Colon Carcinoma Metastatic in the Brain (tissue), 2 donors: ENCODE measurements around a stretch of chr3.

- PRO-cap, 2 experiments, result no peak in any of the 2 experiments
Observed at GRCh38 chr3:23808487-23808973, 2.8 kb downstream of the UBE2E1 start.

GRCh38 chr3:23818420-23818967 lies 12.7 kb downstream of the UBE2E1 start:
- PRO-cap, 2 experiments, result no peak in any of the 2 experiments

DNA sequence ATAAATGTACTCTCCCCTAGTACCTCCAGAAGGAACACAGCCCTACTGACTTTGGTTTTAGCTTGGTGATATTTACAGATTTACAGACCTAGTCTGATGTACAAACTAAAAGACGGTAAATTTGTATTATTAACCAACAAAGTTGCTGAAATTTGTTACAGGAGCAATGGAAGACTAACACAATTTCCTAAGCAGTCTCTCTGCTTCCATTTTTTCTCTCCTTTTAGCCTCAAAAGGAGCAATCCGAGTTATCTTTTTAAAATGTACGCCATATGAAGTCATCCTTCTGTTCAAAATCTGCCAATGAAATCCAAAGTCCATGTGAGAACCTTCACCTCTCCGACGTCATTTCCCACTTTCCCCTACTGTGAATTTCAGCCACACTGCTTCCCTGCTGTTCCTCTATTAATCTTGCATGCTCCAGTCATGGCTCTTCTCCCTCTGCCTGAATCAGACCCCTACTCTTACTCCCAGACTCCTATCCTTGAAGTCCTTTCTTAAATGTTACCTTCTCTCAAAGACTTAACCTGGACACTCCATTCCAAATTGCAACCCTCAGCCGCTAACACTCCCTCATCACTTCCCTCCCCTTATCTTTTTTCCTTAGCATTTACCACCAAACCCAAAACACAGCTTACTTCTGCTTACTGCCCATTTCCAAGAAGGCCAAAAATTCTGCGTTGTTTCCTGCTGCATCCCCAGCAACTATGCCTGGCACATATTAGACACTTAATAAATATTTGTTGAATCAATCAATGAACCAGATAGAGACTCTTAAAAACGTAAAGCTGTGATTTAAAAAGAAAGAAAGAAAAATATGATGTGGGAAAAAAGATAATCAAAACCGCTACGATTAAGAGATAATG lies 1.2 kb downstream of the NKIRAS1 start:
- PRO-cap, 2 experiments, result no peak in any of the 2 experiments

DNA sequence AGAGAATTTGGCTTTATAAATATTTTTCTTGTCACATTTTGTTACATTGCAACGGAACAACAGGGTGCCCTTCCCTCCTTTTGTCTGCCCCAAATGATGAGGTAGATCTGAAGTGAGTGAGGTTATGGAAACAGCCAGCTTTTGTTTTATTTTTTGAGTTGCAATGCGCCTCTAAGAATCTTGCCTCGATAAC lies 1.6 kb downstream of the NR1D2 start:
- PRO-cap, 2 experiments, result no peak in any of the 2 experiments

- PRO-cap, 2 experiments, result no peak in any of the 2 experiments
Observed at GRCh38 chr3:24018701-24019152, 73.6 kb downstream of the NR1D2 start.

- PRO-cap, 2 experiments, result no peak in any of the 2 experiments
Observed at GRCh38 chr3:24100869-24101442, 155.9 kb downstream of the NR1D2 start.

DNA sequence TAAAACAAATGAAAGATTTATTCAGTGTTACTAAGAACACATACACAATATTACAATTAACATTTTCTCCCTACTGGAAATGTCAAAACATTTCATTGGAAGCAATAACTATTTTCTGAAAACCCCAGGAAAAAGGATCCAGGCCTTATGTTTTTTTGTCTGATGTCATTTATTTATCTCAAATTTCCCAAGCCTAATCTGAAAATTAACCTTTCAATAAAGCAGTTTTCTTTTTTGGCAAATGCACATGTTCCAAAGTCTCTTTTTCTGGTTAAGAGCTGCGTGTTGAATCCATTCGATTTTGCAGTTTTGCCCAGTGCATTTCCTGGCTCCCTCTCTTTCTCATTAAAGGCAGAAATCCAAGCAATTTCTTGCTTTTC lies 222.3 kb downstream of the NR1D2 start:
- PRO-cap, 2 experiments, result no peak in any of the 2 experiments

- PRO-cap, 2 experiments, result no peak in any of the 2 experiments
Observed at GRCh38 chr3:24451391-24452118, 43.1 kb downstream of the THRB start.

DNA sequence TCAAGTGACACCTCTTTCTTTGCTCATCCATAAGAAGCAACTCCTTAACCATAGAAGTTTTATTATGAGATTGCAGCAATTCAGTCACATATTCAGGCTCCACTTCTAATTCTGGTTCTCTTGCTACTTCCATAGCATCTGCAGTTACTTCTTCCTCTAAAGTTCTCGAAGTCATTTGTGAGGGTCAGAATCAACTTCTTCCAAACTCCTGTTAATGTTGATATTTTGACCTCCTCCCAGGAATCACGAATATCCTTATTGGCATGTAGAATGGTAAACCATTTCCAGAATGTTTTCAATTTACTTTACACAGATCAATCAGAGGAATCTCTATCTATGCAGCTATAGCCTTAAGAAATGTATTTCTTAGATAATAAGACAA lies 27.5 kb downstream of the THRB start:
- PRO-cap, 2 experiments, result no peak in any of the 2 experiments

- PRO-cap, 2 experiments, result no peak in any of the 2 experiments
Observed at GRCh38 chr3:24485510-24485936, 9.1 kb downstream of the THRB start.

DNA sequence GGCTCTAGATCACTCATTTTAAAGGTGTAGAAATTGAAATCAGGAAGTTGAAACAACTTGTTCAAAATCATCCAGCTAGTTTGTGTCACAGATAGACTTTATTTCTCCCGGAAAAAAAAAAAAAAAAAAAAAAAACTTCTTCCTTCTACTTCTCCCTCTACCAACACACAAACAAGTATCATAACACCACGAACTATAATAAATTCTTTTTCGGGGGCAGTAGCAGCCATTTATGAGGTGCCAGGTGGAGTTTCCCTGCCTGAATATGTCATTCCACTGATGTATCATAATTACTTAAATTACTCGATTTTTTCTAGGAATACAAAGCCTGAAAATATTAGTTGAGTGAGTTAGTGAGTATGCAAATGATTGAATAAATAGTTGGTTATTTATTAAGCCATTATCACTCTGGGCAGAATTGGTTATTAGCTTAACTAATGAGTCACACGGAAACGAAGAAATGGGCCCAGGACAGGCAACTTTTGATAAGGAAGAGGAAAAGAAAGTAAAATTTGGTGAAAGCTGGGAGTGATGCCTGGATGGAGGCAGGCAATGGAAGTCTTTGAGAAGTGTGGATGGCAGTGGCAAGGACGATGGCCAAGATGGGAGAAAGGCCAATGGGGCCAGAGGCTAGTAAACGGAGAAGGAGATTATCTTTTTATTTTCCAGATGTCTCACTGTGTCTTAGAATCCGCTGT lies 315.8 kb upstream of the THRB start:
- PRO-cap, 2 experiments, result no peak in any of the 2 experiments

DNA sequence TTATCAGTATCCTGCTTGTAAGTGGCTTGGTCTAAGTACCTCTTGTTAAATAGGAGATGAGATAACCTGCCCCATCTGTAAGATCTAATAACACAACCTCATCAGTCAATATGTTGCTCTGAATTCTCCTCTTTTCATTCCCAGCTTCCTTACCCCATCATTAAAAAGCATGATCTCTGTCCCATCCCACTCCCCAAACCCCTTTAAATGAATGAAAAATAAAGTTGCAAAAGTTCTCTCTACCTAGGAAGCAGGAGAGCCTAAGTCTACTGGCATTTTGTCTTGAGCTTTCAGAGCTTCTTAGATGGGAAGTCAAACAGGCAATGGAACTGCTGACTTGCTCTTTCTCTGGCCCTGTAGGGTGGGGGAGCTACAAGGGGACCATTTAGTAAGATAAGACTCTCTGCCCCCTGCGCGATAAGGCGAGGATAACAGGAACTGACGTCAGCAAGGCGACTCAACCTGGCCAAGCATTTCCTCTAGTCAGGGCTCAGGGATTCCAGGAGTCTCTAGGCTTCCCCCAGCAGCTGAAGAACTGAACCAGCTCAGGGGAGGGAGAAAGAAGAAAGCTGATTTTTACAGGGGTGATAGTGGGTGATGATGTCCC lies 5.7 kb downstream of the RARB start:
- PRO-cap, 2 experiments, result no peak in any of the 2 experiments

- PRO-cap, 2 experiments, result no peak in any of the 2 experiments
Observed at GRCh38 chr3:25458131-25458482, 30.0 kb downstream of the RARB start.

DNA sequence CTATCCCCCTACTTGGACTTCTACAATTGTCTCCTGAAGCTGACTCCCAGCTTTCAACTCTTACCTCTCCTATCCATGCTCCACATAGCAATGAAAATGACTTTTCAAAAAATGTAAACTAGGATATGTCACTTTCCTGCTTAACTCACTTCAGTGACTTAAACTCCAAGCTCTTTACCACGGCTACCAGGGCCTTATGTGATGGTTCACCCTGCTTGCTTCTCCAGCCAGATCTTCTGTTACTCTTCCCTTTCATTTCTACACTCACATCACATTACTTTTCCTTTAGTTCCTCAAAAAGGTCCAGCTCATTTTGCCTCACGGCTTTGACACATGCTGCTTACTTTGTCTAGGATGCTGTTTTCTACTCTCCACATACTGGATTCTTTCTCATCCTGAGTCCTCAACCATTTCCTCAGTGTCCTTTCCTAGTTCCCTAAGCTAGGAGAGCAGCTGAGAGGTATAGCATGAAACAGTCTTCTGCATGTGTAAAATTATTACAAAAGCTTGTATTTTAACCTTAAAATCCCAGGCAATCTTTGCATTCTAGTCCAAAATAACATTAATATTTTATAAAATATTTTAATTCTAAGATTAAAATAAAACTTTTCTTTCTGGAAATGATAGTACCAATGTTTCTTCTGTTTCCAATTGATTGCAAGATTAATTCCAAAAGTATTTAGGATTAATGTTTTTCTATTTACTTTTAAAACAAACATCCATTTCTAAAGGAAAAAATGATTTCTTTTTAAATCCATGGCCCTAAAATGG lies 53.5 kb downstream of the NGLY1 start:
- PRO-cap, 2 experiments, result no peak in any of the 2 experiments

DNA sequence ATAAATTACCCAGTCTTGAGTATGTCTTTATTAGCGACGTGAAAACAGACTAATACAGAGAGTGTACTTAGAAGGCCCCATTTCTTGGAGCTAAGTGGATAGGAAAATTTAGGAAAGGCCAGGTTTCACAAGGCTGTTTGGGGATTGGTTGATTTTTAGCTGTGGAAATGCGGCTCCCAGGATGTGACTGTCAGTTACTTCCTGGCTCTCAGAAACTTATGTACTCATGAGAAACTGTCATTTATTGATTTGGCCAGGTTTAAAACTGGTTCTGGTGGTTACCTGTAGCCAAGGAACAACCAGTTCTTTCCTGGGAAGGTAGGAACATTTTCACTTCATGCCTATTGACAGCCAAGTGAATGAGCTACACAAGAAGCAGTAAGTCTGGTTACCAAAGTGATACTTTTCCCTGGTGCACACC lies 39.9 kb downstream of the NEK10 start:
- PRO-cap, 2 experiments, result no peak in any of the 2 experiments

DNA sequence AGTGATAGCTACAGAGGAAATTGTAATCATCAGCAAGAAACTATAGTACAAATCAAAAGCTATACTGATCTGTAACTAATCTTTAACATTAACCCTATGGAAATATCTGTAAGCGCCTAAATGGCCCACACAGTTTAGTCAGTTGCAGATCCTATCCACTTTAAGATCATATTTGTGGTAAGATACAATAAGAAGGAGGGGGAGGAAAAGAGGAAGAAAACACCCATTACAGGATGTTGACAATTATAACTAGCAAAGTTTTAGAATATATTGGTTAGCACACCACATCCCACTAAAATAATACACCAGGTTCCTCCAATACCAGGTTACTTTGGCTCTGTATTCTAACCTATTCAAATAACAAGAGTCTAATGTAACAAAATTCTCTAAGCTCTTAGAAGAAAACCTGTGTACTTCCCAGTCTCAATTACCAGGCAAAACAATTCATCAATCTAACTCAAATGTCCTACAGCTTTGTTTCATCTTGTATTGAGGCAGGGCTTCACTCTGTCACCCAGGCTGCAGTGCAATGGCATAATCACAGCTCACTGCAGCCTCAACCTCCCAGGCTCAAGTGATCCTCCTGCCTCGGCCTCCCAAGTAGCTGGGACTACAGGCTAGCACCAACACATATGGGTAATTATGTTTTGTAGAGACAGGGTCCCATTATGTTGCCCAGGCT lies 4.3 kb downstream of the SLC4A7 start:
- PRO-cap, 2 experiments, result no peak in any of the 2 experiments

DNA sequence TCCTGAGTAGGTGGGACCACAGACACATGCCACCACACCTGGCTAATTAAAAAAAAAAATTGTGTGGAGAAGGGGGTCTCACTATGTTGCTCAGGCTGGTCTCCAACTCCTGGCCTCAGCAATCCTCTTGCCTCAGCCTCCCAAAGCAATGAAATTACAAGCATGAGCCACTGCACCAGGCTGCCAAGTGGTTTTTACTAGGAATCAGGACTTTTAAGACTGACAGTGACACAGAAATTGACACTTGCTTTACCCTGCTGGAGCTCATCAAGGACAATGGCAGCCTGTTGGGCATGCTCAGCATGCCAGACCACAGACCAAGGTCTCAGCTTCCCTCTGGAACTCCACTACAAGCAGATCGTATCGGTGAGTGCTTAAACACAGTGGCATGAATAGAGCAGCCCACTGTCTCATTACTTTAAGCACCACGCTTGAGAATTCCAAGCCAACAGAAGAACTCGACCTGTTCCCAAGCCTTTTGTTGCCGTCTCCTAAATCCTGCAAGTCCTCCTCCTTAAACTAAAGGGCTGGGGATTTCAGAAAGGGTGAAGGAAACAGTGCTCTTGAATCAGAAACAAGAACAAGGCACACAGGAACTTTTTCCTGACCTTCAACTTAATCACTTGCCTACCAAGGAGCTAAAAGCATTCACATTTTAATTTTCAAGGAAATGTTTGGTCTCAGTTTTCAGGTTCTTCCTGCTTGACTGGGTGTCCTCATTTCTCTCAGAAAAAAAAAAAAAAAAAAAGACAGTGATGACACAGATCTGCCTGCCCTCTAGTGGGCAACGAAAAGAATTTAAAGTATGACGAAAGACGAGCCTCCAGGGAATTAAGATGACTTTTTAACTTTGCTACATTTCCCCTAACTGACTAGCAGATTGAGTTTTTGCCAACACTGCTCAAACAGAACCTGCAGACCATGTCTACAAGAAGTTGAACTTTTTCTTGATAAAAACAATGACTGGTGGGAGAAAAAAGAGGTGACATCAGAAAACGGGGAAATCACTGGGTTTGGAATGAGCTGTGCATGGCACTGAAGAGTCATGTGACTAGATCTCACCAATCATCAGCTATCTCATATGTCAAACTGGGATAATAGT lies 41.2 kb downstream of the EOMES start:
- PRO-cap, 2 experiments, result no peak in any of the 2 experiments

- PRO-cap, 2 experiments, result no peak in any of the 2 experiments
Observed at GRCh38 chr3:27721377-27722181, 544 bp downstream of the EOMES start.

DNA sequence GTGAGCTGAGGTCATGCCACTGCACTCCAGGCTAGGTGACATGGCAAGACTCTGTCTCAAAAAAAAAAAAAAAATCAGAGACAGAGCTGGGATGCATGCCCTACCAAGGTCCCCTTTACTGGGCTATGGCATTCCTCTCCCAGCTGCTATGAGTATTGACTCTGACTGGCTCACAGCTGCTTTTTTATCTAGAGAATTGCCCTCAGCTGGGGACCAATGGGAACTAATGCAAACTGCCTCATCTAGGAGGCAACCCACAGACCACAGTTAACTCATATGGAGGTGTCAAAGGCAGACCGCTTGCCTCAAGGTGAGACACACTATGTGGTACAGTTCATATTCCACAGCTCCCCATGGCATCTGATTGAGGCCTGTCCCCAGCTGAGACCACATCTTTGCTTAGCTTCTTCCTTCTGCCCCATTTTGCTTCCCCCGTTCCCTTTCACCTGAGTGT lies 183.5 kb upstream of the EOMES start:
- PRO-cap, 2 experiments, result no peak in any of the 2 experiments

DNA sequence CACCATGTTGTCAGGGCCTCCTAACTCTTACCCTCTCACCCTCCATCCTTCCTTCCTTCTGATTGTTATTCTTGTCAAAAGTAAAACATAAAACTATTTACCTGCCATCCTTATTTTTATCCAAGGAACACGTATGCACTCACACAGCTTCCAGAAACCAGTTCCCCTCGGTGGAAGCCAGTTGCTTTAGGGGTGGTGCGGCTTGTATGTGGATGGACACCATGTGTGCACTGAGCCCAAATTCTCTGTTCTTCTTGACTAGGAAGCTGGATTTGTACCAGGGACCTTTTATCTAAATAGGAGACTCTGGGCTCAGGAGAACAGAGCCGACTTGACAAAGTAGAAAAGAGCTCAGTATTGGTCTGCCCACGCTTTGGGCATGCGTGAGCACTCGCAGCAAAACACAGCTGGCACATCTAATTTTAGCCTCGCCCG lies 1.2 kb upstream of the RBMS3 start:
- PRO-cap, 2 experiments, result no peak in any of the 2 experiments